ENCODE measurements around the genes CATSPERD, ACSBG2, KHSRP and SLC25A41.

GRCh38 chr19:5623425-5623563 is 411 bp downstream of the SAFB start:
- PRO-cap, 3 experiments: no peak in any of the 3 experiments
- RAMPAGE, long total RNA: no peak

DNA sequence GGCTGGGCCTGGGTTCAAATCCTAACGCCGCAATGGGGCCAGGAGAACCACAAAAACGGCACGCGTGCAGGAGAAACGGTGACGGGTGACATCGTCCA is 530 bp downstream of the SAFB start:
- PRO-cap, 3 experiments: no peak in any of the 3 experiments
- RAMPAGE, long total RNA: no peak

- PRO-cap, 3 experiments: no peak in any of the 3 experiments
- RAMPAGE, long total RNA: no peak
Observed at GRCh38 chr19:5668978-5669416, 11.3 kb downstream of the MICOS13 start.

DNA sequence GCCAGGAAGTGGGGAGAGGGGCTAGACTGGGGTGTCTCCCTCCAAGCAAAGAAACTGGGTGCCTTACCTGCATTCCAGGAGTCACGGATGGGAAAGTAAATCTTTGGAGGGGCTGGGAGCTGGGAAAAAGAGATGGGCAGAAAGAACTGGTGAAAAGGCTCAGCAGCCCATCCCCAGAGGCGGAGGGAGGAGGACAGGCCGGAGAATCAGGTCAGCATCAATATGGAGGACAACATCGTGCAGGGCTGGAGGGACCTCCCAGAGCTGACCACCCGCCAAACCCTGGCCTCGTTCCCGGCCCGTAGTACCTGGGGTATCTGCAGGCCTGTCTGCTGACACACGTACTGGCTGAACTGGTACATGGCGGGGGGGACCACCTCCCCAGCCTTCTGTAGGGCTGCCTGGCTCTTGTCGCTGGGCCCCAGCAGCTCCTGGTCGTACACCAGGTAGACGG is 1.0 kb downstream of the MICOS13 start:
- PRO-cap, 3 experiments: no peak in any of the 3 experiments
- RAMPAGE, long total RNA: no peak

- PRO-cap, 3 experiments: no peak in any of the 3 experiments
- RAMPAGE, long total RNA: no peak
Observed at GRCh38 chr19:5679732-5680046, 627 bp downstream of the MICOS13 start.

- PRO-cap, 3 experiments: no peak in any of the 3 experiments
- RAMPAGE, long total RNA: no peak
Observed at GRCh38 chr19:5693453-5693731, 3.3 kb downstream of the RPL36 start.

GRCh38 chr19:5711546-5712191 is 8.3 kb downstream of the LONP1 start:
- PRO-cap, 3 experiments: no peak in any of the 3 experiments
- RAMPAGE, long total RNA: no peak

- PRO-cap, 3 experiments: no peak in any of the 3 experiments
- RAMPAGE, long total RNA: no peak
Observed at GRCh38 chr19:5713029-5713381, 6.9 kb downstream of the LONP1 start.

GRCh38 chr19:5720490-5720877 is at the start of gene CATSPERD:
CATSPERD (plus strand) TSS chr19:5720637.
- PRO-cap, 3 experiments: peak in 3 of 3 experiments; most common plus-strand start chr19:5720583 (in 2); most common minus-strand start chr19:5720572 (in 3)
- RAMPAGE, long total RNA: no peak

- PRO-cap, 3 experiments: no peak in any of the 3 experiments
- RAMPAGE, long total RNA: no peak
Observed at GRCh38 chr19:5805818-5806491, 1.1 kb downstream of the NRTN start.

DNA sequence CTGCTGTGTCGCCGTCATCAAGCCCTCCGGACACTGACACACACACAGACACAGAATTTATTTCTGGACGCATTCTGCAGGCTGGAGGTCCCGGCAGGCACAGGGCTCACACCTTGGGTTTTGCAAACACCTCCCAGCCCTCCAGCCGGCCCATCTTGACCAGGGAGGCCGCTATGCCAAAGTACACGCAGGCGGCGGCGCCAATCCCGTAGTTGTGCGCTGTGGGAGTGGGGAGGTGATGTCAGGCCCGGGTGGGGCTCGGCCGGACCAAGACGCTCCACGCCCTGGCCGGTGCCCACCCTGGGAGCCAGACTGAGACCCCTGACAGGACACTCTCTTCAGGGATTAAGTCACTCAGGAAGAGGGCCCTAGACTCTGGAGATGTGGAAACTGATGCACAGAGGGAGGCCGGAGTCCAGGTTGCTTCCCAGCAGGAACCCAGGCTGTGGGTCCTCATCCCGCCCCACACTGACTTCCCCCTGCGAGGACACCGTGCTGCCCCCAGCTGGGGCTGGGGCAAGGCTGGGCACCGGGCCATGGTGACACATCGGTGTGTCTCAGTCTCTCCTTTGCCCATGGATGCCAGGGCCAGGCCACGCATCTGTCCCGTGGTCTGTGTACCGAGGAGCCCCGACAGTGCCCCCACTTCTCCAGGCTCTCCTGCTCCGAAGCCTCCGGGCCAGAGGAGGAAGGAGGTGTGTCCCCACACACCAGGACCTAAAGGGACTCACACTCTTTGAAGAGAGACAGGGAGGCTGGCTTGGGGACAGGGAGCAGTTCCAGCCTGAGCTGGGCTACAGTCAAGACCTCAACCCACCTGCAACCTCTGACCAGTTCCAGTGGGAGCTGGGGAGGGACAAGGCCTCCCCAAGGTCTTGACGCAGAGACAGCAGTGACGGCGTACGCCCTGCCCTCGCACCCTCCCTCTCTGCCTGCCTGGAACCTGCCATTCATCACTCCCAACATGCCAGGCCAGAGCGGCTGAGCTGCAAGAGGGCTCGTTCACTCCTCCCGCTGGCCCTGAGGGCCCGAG is 8.6 kb downstream of the NDUFA11 start:
- PRO-cap, 3 experiments: no peak in any of the 3 experiments
- RAMPAGE, long total RNA: no peak

DNA sequence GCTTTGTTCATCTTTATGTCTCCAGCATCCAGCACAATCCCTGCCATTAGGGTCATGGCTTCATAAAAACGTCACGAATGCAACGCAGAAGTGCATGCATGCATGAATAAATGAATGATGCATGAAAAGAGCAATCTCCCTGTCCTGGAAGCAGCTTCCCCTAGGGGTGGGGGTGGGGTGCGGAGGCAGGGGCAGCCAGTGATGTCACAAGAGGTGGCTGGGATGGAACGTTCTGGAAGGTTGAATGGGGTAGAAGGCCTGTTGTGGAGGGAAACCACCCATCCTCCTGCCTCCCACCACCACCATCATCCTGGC is at the start of gene ACSBG2:
ACSBG2 (plus strand) TSS at position 243 of the 315 bp plus-strand sequence.
- PRO-cap, 3 experiments: no peak in any of the 3 experiments
- RAMPAGE, long total RNA: no peak

GRCh38 chr19:6161586-6161960 is 26.1 kb downstream of the ACSBG2 start:
- PRO-cap, 3 experiments: no peak in any of the 3 experiments
- RAMPAGE, long total RNA: no peak

- PRO-cap, 3 experiments: no peak in any of the 3 experiments
- RAMPAGE, long total RNA: no peak
Observed at GRCh38 chr19:6205121-6205744, 69.8 kb downstream of the ACSBG2 start.

DNA sequence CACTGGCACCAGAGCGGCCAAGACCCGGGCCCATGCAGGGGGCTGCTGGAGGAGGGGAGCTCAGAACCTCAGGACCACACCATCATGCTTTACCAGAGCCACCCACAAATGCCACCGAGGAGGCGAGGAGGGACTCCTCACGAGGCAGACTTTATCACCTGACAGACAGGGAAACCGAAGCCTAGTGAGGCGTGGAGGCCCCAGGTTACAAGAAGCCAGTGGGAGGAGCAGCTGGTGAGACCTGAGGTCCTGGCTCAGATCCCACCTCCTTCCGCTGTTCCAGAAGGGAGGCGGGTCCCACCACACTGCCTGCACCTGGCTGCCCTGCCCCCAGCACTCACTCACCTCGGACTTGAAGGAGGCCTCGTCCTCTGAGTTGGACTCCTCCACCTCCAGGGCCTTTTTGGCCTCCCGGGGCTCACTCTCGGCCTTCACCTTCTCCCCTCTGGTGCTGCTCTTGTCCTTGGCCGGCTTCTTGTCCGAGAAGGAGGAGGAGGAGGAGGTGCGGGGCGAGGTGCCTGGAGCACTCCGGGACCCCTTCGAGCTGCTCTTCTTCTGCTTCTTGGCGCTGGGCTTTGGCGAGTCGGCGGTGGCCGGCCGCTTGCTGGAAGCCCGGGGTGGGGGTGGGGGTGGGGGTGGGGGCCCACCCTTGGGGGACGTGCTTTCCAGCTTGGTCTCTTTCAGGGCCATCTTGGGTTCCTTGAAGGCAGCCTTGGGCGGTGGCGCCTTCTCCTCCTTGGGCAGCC is 57.8 kb downstream of the MLLT1 start:
- PRO-cap, 3 experiments: no peak in any of the 3 experiments
- RAMPAGE, long total RNA: no peak

GRCh38 chr19:6421604-6422088 is 3.0 kb downstream of the KHSRP start:
- PRO-cap, 3 experiments: no peak in any of the 3 experiments
- RAMPAGE, long total RNA: no peak

DNA sequence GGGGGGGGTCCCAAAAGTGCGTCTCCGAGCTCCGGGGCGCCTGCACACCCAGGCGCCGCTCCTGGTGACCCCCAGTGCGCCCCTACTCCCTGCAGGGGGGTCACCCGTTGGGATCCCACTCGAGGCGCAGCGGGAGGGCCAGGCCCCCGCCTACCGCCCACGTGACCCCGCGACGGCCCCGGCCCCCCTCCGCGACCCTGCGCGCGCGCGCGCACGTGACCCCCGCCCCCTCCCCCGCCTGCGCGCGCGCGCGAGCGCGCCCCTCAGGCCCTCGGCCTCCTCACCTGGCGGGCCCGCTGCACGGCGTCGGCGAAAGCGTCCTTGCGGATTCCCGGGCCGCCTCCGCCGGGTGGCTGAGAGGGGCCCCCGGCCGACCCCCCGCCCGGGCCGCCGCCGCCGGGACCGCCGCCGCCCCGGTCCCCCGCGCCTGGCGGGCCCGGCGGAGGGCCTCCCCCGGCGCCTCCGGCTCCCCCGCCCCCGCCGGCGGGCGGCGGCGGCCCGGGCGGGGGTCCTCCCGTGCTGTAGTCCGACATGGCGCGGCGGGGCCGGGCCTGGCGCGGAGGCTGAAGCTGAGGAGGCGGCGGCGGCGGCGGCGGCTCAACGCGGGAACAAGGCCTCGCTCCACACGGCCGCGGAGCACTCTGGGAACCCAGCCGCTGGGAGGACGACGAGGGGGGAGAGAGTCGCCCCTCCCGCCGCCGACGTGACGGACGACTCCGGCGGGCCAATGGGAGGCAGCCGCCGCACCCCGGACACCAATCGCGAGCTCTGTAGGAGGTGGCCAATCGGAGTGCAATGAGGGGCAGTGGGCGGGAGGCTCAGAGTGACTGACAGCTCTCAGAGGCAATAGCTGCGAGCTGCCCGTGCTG is at the start of gene KHSRP:
KHSRP (minus strand) TSS at position 643 of the 869 bp plus-strand sequence.
- PRO-cap, 3 experiments: peak in 3 of 3 experiments; most common minus-strand start position 643 of the sequence (in 3)
- RAMPAGE, long total RNA: no peak

DNA sequence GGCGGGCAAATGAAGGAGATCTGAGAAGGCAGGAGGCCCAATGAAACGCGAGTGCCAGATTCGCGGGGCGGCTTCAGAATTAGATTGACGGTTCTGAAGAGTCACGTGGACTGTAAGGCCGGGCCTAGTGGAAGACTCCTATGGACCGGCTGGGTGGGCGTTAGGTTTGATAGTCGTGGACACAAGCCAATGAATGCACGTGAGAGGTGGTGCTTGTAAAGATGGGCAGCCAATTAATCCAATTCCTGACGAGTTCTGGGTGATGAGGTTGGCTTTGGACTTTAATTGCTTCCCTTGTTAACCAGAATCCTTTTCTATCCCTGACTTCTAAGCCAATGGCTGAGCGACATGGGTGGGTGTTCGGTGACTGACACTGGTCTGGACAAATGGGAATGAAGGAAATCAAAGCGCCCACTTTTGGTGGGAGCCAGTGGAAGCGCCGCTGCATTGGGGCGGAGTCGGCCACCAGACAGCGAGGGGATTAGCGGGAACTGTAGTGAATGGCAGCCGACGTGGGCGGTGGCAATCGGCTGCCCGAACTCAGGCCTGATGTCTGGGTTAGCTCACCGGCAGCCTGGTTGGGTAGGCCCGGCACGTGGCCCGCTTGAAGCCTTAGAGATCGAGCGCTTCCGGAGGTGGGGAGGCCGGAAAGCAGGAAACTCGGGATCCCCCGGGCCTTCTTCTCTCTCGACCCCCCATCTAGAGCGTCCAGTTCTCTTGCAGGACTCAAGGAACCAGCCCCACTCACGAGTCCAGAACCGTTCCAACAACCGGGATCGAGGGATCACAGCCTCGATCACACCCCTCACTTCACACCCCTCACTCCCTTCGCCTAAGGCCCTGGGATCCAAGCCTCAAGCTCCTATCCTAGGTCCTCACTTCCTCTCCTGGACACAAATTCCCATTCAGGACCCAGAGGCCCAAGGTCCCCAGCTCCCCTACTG is 699 bp upstream of the KHSRP start:
- PRO-cap, 3 experiments: peak in 2 of 3 experiments; most common plus-strand start position 100 of the sequence (in 1); most common minus-strand start position 175 of the sequence (in 1)
- RAMPAGE, long total RNA: no peak

GRCh38 chr19:6433677-6433907 is at the start of gene SLC25A41:
SLC25A41 (minus strand) TSS chr19:6433763.
- PRO-cap, 3 experiments: no peak in any of the 3 experiments
- RAMPAGE, long total RNA: no peak

DNA sequence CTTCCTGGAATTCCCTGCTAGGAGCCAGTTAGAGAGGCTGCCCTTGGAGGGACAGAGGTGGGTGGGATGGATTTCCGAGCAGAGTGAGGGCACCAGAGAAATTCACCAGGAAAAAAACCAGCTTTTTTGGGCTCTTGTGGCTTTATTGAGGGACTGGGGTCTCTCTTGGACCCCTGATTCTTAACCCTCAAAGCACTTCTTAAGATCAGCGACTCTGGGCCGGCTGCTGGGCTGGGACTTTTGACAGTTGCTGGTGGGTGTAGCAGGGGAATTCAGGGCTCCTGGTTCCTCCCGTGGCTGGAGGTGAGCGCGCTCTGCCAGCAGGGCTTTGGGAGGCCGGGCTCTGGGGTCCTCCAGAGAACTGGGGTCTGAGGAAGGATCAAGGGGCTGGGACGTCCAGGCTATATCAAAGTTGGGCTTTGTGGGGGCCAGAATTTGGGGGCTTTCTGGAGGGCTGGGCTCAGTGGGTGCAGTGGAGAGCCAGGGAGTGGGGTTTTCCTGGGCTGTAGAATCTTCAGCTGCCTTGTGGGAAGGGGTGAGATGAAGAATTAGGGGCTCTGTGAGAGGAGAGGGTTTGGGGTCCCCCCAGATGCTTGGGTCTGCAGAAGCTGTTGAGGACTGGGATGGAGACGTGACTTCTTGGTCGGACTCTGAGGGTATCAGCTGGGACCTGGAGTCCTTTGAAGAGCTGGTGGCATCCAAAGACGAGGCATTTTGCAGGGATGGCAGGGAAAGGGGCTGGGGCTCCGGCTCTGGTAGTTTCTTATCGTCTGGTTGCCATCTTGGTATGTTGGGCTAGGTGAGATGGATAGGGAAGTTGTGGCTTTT is 3.5 kb downstream of the CRB3 start:
- PRO-cap, 3 experiments: no peak in any of the 3 experiments
- RAMPAGE, long total RNA: no peak

Measured in cerebellum (tissue), 5 donors.